Endodermal cell (in vitro differentiated cells): ENCODE measurements around the genes FUCA1 and STPG1.

- PRO-cap = unidirectional peak, minus-strand start at chr1:23868290
Measured at GRCh38 chr1:23868136-23868842, at the start of gene FUCA1. Gene FUCA1, minus strand, starts transcription at chr1:23868290.

- PRO-cap = no peak
Measured at GRCh38 chr1:23868843-23869172, 718 bp upstream of the FUCA1 start.

DNA sequence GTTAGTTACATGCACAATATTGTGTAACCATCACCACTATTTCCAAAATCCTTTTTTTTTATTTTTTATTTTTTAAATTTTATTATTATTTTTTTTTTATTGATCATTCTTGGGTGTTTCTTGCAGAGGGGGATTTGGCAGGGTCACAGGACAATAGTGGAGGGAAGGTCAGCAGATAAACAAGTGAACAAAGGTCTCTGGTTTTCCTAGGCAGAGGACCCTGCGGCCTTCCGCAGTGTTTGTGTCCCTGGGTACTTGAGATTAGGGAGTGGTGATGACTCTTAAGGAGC lies 51.2 kb upstream of the SRSF10 start:
- PRO-cap = no peak

DNA sequence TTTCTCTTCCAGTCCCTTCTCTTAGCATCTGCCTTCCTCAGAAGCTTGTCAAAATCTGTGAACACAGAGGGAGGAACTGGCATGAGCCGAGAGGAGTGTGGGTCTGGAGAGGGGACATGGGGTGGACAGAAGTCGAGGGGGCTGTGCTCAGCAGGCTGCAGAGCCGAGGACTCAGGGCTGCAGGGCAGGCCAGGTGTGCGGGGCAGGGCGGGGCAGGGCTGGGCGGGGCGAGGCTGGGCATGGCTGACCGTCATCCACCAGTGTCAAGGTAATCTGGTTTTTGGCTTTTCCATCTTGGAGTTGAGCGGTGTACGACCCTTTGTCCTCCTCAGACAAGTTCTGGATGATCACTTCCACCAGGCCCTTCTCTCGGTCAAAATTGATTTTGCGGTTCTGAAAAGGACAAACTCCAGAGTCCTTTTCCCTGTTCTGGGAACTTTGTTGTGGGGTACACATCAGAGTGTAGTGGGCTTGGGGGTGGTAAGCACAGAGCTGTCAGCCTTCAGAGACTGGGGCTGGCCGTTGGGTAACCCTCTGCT lies 43.9 kb downstream of the MYOM3 start:
- PRO-cap = no peak

DNA sequence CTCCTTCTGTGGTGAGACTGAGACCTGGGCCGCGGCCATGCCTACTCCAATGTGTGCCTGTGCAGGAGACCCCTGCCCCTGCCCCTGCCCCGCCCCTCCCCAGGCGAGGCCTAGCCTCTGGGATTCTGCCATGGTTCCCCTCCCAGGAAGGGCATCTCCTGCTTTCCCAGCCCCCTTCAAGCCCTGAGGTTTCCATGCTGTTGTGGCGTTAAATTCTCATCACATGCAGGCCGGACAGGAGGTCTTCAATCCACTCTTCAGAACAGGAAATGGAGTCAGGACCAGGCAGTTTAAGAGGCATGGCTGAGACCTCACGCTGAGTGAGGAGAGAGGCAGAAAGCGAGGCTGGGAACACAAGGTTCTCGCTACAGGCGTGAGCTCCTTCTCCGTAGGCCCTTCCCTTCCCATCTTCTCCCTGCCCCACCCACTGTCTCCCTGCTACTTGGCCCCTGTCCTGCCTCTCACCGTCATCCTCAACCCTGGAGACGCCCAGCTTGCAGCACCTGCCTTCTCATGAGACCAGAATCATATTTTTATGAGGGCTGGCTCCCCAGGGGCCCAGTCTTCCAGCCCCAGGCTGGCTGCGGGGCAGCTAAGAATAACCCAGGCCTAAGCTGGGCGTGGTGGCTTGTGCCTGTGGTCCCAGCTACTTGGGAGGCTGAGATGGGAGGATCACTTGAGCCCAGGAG lies 6.8 kb downstream of the MYOM3 start:
- PRO-cap = no peak

DNA sequence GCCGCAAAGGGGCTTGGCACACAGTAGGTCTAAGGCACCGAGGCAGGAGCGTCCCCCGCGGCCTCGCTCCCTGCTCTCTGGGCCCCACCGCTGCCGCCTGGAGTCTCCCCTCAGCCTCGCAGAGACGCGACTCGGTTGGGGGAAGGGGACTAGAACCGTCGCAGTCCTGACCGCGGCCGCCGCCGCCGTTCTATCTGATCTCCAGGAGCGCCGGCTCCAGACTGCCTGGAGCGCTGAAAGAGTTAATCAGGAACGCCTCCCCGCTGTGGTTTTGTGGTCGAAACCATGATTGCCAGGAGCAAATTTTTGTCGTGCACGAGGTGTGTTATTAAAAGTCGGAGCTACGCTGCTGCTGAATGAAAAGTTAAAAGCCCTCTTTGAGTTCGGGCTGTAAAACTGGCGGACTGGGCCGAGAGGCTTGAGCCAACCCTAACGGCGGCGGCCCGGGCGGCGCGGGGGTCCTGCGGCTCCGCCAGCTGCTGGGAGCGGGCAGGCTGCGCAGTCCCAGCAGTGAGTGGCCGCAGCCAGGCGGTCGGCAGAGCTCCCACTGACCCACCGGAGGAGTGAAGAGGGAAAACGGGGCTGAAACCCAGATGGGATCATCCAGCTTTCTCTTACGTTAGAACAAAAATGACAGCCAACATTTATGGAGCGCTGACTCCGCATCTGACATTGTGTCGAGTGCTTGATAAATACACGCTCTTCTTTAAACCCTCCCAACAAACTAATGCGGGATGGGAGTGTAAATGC lies 3.2 kb downstream of the GRHL3 start:
- PRO-cap = bidirectional peak, plus-strand start at position 501 of the sequence, minus-strand start at position 223 of the sequence

- PRO-cap = no peak
Measured at GRCh38 chr1:24391348-24392848, 21.7 kb downstream of the STPG1 start.

DNA sequence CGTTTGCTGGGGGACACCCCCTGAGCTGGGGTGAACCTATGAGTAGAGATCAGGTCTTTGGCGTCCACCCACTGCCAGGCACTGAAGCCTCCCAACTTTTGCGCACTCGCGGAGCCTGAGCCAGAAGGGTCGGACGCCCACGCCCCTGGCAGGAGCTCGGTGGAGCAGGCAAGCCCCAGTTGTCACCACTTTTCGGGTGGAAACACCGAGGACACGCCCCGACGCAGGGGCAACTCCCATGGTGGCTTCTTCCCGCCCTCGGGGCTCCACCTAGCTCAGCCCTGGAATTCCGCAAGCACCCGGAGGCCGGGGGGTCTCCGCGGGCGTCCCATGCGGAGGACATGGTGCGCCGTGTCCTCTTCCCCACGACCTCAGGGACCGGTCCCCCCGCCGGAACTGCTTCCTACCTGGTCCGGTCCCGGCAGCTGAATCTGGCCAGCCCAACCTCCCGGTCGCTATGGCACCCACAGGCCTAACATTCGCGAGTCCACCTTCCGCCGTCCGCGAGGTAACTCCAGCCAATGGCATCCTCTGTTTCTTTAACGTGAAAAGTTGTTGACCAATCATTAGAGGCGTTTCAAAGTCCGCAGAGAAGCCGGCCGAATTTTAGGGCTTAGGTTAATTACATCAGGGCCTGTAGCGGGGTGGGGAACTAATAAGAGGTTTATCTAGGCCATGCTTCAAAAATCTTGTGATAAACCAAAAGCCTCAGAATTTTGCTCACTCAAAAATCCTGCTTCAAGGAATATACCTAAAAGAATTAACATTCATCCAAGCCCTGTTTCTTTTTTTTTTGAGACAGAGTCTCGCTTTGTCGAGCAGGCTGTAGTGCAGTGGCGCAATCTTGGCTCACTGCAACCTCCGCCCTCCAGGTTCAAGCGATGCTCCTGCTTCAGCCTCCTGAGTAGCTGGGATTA lies at the start of gene STPG1:
Gene STPG1 (minus strand): TSS at position 516 of the 917 bp plus-strand sequence.
- PRO-cap = bidirectional peak, plus-strand start at position 625 of the sequence, minus-strand start at position 398 of the sequence

DNA sequence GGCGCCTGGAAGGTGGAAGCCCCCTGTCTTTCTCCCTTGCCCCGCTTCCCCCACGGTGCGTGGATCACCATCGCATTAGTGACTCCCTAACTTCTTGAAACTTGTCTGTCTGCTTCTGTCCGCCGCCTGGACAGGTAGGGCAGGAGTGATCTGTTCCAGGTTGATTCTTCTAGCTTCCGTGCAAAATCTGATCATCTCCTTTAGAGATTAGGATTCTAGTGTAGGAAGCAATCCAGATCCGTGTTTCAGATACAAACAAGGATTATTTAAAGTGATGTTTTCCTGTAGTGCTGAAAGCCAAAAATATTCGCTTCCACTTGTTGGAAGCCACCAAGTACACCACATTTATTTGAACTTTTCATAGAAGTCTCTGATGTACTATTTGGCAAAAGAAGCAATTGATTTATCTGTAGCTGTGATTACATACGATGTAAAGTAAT lies 890 bp downstream of the RCAN3 start:
- PRO-cap = no peak

DNA sequence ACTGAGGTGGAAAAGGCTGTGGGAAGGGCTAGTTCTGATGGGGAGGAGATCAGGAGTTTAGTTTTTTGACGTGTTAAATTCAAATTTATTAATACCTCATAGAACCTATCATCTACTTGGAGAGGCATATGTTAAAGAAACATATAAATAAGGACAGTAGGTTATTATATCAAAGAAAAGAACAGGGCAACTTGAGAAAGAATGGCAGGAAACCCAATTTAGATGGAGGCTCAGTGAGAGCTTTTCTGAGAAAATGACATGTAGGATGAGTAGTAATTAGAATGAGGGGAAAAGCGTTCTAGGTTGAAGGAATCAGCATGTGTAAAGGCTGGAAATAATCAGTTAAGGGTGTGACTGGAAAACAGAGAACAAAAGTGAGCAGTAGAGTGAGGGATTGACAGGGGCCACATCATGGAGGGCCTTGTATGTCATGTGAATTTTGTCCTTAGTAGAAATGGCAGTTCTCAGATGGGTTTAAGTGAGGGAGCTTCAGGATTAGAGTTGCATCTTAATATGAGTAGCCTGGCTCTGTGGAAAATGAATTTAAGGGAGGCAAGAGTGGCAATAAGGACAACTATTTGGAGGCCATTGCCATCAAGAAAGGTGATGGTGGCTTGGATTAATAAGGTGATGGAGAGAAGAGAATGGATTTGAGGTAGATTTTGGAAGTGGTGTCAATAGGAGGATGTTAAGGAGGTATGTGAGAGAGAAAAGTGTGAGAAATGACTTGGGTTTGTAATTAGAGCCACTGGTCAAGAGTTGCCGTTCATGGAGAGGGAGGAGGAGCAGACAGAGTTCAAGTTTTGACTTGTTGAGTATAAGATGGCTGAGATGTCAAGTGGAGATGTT lies 16.1 kb downstream of the CLIC4 start:
- PRO-cap = no peak

DNA sequence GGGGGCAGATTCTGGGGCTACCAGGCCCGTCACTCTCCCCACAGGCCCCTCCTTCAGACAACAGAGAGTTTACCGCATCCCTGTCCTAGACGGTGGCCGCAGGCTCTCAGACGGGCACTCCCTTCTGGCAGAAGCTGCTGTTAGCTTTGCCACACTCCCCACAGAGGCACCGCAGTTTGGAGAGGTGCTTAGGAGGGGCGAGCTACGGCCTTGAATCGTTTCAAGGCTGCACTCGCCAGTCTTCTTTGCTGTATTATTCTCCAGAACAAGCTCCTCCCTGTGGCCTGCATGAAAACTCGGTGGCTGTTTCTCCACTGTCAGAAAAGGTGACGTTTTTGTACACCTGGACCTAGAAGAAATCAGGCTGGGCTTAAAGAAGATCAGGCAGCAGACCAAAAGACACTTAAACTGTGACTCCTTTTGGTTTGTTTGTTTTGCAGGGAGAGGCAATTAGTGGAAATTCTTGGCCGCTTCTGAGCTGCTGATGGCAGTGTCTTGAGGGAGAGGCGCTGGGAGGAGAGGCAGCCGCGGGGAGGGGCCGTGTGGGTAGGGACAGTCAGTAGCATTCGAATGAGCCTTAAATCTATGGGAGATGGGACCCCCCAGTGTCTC lies 67.8 kb downstream of the RUNX3 start:
- PRO-cap = no peak

- PRO-cap = no peak
Measured at GRCh38 chr1:24921980-24923117, 7.7 kb downstream of the RUNX3 start.

DNA sequence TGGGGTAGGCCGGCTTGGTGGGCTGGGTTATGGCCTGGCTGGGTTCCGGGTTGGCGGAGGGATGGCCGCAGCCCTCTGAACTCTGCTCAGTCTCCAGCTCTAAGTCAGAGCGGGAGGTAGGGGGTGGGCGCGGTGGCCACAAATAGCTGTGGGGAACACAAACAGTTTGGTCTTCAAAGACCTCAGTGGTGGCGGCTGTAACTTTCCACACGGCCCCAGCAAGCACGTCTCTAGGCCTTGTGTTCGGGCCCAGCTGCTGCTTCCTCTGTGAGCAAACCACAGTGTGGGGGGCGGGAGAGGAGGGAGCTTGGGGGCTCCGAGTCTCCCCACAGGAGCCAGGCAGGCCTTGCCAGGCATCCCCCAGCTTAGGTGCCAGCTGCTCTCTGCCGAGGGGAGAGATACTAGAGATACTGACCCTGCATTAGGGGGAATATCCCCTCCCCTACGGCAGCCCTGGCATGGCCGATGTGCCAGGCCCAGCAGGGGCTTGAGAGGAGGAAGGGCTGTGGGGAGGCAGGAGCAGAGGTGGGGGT lies 67.5 kb upstream of the RUNX3 start:
- PRO-cap = no peak

- PRO-cap = no peak
Measured at GRCh38 chr1:25064822-25066287, 135.3 kb upstream of the RUNX3 start.

DNA sequence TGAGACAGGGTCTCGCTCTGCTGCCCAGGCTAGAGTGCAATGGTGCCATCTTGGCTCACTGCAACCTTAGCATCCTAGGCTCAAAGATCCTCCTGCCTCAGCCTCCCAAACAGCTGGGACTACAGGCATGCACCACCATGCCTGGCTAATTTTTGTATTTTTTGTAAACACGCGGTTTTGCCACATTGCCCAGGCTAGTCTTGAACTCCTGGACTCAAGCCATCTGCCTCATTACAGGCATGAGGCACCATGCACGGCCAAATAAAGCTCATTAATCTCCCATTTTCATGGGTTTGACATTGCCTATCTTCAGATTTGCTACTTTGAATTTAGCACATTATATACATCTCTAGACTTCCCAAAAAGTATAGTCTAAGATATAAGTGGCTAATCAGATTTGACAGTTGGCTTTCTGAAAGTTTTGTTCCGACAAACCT lies 2.5 kb downstream of the RSRP1 start:
- PRO-cap = no peak

GRCh38 chr1:25506185-25507397 lies 36.8 kb upstream of the LDLRAP1 start:
- PRO-cap = unidirectional peak, plus-strand start at chr1:25506587; unidirectional peak, plus-strand start at chr1:25506781; unidirectional peak, minus-strand start at chr1:25506973

DNA sequence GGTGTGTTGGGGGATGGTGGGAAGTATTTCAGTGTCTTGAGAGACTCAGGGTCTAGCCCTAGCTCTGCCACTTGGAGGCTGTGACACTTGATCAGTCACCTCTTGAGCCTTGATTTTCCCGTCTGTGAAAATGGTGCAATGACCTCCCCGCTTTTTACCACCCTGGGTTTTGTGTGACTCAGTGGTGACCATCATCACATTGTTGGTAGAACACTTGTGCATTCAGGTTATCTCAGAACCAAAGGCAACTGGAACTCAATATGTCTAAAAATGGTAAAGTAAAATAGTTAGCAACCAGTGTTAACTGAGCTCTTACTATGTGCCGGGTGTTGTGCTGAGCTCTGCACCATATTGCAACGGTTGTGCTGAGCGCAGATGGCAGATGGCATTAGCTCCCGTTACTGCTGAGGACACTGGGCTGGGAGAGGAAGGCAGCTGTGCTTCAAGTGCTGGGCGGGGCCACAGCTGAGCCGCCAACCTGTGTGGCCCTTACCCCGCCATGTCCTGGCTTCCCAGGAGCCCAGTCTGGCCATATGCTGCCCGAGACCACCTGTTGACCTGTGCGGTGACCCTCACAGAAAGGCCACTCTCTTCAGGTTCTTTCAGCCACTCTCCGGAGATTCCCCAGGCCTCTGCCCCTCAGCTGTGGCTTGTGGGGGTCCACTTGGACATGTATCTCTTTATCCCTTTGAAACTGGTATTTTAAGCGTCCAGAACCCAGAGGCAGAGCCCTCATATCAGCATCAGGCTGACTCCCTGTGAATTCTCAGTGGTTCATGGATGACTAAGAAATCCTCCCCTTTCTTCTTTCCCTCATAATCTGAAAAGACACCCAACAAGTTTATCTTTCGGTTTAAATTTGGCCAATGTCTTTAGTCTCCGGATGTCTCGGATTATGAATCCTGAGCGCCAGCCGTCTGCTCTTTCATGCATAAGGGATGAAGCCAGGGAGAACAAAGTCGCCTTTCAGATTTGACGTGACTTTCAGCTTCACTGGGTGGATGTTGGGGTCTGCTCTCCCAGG lies 26.3 kb downstream of the LDLRAP1 start:
- PRO-cap = no peak

GRCh38 chr1:25659009-25659229 lies 42.3 kb downstream of the MAN1C1 start:
- PRO-cap = no peak

DNA sequence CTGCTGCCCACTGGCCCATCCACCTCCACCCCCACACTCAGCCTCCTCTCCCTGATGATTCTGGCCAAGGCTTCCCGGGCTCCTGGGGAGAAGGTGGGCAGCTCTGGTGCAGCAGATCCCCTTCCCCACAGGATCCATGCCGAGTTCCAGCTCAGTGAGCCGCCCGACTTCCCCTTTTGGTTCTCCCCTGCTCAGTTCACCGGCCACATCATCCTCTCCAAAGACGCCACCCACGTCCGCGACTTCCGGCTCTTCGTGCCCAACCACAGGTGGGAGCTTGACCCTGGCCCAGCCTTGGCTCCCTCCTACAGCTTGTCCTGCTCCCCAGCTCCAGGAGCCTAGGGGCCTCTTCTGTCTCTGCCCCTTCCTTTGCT lies 9.5 kb downstream of the SELENON start:
- PRO-cap = no peak

DNA sequence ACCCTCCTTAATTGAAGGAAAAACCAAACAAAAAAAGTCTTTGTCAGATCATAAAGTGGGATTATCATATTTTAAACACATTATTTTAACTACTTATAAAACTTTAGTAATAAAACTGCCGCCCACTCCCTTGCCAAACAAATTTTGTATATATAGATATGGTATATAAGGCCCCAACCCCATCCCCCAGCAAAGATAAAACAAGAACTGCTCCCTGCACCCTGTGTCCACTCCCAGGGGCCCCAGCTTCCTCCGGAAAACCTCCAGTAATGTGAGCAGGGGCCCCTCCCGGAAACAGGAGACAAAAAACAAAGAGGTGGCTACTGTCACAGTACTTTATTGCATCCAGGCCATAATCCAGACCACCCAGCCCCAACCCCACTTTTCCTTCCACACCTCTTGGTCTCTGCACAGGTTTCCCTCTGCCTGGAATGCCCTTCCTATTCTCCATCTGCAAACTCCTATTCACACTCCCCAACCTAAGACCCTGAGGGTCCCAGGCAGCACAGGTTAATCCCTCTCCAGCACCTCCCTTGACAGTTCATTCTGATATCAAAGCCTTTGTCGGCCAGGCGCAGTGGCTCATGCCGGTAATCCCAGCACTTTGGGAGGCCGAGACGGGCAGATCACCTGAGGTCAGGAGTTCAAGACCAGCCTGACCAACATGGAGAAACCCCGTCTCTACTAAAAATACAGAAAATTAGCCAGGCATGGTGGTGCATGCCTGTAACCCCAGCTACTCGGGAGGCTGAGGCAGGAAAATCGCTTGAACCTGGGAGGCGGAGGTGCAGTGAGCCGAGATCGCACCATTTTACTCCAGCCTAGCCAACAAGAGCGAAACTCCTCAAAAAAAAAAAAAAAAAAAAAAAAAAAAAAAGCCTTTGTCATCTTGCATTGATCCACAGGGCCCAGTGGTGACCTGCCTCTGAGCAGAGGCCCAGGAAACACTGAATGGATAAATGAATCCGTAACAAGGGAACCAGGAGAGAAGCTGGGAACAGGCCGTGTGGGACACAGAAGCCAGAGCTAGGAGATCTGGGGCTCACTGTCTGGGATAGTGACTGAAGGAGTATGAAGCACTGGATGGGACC lies 2.3 kb upstream of the AUNIP start:
- PRO-cap = no peak